ENCODE measurements around the genes ZC3H10, MIP and PTGES3.

DNA sequence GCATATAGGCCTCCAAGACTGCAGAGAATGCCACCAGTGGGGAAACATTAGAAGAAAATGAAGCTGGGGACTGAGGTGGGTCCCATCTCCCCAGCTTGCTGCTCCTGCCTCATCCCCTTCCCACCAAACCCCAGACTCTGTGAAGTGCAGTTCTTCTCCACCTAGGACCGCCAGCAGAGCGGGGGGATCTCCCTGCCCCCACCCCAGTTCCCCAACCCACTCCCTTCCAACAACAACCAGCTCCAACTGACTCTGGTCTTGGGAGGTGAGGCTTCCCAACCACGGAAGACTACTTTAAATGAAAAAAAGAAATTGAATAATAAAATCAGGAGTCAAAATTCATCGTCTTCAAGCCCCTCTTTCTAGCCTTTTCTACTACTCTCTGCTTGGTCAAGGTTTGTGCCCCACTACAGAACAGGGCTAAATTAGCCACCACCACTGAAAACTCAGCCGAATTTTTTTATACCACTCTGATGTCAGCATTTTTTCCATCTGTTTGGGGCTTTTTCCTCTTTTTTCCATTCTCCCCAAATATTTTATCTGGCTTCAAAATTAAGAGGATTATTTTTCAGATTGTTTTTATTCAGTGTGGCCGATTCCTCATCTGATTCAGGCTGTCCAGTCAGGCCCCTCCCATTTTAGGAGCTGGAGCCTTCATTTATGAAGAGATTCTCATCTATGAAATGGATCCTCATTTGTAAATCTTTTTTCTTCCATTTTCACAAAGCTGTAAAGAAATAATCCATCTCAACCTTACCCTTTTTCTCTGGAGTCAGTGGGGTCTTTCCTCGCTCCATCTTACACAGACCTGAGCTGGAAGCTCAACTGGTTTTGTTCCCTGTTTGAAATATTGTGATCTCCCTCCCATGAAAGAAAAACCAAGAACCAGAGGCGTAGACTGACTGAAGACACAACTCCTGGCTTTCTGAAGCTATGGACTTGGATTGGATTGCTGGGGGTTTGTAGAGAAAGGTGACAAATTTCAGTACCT, 3.3 kb upstream of the RPL41 start:
- RRBS = no CpG with 5 or more reads among the region's 8 CpGs

GRCh38 chr12:56117591-56118712, at the start of gene ZC3H10:
ZC3H10 (plus strand) TSS chr12:56118266.
- RRBS = under 1% methylated on average over 16 of the region's 66 CpGs

- RRBS = no CpG with 5 or more reads among the region's 15 CpGs
Measured at GRCh38 chr12:56143602-56144849, 8.4 kb upstream of the MYL6B start.

GRCh38 chr12:56159839-56161011, 2.1 kb downstream of the MYL6 start:
- RRBS = no CpG with 5 or more reads among the region's 12 CpGs

DNA sequence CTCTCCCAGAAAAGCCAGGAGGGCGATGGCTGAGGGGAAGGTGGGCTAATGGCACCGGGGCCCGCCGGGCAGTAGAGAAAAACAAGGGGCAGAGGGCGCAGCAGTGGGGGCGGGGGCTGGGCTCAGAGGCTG, 383 bp downstream of the SMARCC2 start:
- RRBS = 4% methylated on average over 2 of the region's 6 CpGs

DNA sequence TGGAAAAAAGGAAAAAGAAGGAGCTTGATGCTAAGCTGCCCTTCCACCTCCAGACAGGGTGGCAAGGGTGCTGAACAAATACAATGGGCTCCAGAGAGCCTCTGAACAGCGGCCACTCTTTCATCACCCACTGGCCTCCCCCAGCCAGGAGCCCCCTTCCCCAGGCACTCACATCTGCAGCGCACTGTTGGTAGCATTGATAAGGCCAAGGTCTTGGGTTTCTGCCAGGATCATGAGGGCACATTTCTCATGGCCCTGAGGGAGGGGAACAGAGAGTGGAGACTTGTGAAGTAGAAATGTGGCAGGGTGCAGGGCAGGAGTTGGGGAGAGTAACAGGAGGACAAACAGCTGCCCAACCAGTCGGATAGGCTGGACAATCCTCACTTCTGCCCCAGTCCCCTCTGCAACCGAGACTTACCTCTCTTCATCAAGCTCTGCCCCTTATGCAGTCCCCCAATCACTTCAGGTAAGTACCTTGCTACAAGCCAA, 14.1 kb downstream of the SLC39A5 start:
- RRBS = no CpG with 5 or more reads among the region's 4 CpGs

- RRBS = no CpG with 5 or more reads among the region's 8 CpGs
Measured at GRCh38 chr12:56314543-56315263, 1.1 kb downstream of the CNPY2 start.

- RRBS = no CpG with 5 or more reads among the region's 8 CpGs
Measured at GRCh38 chr12:56424673-56425282, 24.4 kb downstream of the TIMELESS start.

GRCh38 chr12:56454596-56454795, at the start of gene MIP:
MIP (minus strand) TSS chr12:56454657.
- RRBS = no CpG with 5 or more reads among the region's 1 CpG

DNA sequence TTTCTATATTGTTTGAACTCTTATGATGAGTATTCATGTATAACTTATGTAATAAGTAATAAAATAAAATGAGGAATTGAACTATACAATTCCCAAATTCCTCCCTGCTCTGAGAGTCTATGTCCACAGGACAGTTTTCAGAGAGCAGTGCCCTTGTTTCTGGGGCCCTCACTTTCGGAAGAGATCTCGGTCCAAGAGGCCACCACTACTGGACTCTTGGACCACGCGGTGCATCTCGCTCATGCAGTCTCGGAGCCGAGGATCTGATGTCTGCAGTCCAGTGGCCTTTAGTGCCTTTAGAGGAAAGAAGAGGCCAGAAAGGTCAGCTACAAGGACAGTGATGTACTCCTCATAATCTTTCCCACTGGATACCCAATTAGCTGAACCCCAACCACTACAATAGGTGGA, 8.3 kb downstream of the GLS2 start:
- RRBS = no CpG with 5 or more reads among the region's 7 CpGs

DNA sequence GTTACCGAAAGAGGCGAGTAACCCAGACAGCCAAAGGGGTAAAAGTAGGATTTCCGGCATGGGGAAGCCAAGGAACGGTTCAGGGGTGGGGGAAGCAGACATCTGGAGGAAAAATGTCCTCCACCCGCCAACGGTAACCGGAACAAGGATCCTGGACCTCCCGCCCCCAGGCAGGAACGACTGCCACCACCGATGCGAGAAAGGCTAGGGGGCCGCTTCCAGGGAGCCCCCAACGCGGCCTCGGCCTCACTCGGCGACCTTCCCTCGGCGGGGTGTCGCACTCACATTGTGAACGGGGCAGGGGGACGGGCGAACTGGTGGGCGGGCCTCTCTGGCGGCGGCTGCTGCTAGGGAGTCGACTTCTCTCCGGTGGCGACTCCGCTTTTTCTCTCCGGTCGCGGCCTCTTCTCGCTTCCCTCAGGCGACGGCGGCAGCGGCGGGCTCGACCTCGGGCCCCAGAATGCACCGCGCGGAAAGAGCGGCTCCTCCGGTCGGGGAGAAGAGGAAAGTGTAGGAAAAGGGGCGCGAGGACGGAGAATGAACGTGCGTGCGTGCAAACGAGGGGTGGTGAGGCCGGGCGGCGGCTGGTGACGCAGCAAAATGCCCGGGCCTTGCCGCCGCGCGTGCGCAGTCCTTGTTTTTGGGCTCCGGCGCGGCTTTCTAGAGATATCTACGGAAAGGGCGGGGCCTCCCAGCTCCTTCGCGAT, at the start of gene PTGES3:
TSS of gene PTGES3 (minus strand) at position 572 of the 707 bp plus-strand sequence.
- RRBS = 1% methylated on average over 26 of the region's 71 CpGs

GRCh38 chr12:56985679-56986094, 8.6 kb upstream of the GPR182 start:
- RRBS = no CpG with 5 or more reads among the region's 6 CpGs

GRCh38 chr12:56988303-56988757, 6.0 kb upstream of the GPR182 start:
- RRBS = no CpG with 5 or more reads among the region's 5 CpGs

GRCh38 chr12:56996548-56996966, 2.3 kb downstream of the GPR182 start:
- RRBS = no CpG with 5 or more reads among the region's 6 CpGs

GRCh38 chr12:57087028-57087696, 1.8 kb upstream of the NAB2 start:
- RRBS = 4% methylated on average over 18 of the region's 49 CpGs

GRCh38 chr12:57105130-57105398, 6.1 kb downstream of the STAT6 start:
- RRBS = no CpG with 5 or more reads among the region's 6 CpGs

- RRBS = 1% methylated on average over 15 of the region's 59 CpGs
Measured at GRCh38 chr12:57126971-57128192, 901 bp upstream of the LRP1 start.

DNA sequence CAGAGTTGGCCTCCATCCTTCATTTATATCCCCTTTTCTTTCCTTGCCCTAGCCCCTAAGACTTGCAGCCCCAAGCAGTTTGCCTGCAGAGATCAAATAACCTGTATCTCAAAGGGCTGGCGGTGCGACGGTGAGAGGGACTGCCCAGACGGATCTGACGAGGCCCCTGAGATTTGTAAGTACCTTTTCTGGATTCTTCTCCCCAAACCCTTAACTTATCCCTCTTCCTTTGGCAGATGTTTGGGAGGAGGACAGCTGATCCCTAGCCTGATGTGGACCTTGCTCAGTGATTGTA, 10.1 kb downstream of the LRP1 start:
- RRBS = no CpG with 5 or more reads among the region's 5 CpGs

DNA sequence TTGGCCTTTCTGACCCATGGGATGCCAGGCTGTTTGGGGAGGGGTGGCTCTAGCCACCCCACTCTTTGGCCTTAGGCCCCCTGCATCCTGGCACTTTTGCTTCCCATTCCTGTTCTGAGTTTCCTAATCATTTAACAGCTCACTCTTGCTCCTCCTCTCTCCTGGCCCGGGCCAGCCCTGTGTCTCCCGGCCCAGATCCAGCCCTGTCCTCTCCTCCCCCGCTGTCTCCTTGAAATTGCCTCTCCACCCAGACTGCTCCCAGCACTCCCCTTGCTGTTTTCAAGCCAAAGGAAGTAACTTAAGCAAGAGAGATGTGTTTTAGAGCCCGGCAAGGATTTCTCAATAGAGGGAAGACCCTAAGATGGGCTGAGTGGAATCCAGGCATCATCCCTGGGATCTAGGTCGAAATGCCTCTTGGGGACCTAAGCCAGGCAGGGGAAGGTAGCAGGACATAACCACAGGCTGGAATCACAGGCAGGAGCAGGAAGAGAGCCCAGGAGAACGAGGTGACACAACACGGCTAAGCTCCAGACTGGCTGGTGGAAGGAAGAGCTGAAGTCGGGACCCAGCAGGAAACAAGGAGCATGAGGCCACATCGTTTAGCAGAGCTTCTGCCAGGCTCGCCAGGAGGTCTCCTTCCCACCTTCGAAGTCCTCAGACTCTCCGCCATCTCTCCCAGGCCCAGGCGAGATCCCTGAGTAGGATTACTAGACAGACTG, 21.1 kb downstream of the LRP1 start:
- RRBS = no CpG with 5 or more reads among the region's 13 CpGs

GRCh38 chr12:57210675-57211758, 5.6 kb upstream of the NXPH4 start:
- RRBS = 64% methylated on average over 6 of the region's 32 CpGs